M059J (cell line): ENCODE results near the genes NANOG, NECAP1 and CLEC4D.

DNA sequence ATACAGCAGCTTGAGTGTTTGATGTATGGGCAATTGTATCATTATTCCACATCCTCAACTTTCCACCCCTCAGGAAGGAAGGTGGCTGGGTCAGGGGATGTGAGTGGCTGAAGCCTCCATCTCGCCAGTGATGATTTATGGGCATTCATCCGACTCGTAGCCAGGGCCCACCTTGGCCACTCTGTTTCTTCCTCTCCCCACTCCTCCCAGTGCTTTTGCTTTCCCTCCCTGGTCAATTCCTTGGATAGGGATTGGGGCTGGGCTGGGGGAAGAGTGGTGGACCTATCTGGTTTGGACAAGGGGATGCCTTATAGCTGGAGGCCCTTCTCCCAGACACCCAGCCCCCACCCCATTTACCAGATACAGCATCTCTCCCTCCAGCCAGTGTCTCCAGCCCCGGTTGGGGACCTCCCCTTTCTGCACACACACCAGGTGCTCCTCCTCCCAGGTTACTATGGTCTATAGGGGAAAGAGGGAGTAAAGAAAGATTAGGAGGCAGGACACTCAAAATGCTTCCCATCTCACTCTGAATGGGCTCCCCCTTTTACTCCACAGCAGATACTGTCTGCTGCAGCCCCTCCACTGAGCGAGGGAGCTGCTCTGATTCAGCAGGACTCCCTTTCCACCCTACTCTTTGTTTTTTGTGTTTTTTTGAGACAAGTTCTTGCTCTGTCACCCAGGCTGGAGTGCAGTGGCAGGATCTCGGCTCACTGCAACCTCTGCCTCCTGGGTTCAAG lies 4.2 kb downstream of the RBP5 start:
- RAMPAGE, long total RNA, result no peak

DNA sequence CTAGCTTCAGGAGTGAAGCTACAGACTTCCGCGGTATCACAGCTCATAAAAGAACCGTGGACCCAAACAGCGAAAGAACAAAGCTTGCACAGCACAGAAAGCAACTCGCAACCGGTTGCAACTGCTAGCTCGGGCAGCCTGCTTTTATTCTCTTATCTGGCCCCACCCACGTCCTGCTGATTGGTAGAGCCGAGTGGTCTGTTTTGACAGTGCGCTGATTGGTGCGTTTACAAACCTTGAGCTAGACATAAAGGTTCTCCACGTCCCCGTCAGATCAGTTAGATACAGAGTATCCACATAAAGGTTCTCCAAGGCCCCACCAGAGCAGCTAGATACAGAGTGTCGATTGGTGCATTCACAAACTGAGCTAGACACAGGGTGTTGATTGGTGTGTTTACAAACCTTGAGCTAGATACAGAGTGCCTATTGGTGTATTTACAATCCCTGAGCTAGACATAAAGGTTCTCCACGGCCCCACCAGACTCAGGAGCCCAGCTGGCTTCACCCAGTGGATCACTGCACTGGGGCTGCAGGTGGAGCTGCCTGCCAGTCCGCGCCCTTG lies 4.4 kb upstream of the CLEC4C start:
- RAMPAGE, long total RNA, result no peak

DNA sequence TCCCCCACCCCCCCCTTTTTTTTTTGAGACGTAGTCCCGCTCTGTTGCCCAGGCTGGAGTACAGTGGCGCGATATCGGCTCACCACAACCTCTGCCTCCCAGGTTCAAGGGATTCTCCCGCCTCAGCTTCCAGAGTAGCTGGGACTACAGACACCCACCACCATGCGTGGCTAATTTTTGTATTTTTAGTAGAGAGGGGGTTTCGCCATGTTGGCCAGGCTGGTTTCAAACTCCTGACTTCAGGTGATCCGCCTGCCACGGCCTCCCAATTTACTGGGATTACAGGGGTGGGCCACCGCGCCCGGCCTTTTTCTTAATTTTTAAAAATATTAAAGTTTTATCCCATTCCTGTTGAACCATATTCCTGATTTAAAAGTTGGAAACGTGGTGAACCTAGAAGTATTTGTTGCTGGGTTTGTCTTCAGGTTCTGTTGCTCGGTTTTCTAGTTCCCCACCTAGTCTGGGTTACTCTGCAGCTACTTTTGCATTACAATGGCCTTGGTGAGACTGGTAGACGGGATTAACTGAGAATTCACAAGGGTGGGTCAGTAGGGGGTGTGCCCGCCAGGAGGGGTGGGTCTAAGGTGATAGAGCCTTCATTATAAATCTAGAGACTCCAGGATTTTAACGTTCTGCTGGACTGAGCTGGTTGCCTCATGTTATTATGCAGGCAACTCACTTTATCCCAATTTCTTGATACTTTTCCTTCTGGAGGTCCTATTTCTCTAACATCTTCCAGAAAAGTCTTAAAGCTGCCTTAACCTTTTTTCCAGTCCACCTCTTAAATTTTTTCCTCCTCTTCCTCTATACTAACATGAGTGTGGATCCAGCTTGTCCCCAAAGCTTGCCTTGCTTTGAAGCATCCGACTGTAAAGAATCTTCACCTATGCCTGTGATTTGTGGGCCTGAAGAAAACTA lies at the start of gene NANOG:
NANOG (plus strand) TSS at position 602 of the 918 bp plus-strand sequence.
- RAMPAGE, long total RNA, result no peak

- RAMPAGE, long total RNA, result no peak
Measured at GRCh38 chr12:7921648-7922549, 14.1 kb downstream of the SLC2A3 start.

- RAMPAGE, long total RNA, result no peak
Measured at GRCh38 chr12:7926914-7927322, 9.1 kb downstream of the SLC2A3 start.

DNA sequence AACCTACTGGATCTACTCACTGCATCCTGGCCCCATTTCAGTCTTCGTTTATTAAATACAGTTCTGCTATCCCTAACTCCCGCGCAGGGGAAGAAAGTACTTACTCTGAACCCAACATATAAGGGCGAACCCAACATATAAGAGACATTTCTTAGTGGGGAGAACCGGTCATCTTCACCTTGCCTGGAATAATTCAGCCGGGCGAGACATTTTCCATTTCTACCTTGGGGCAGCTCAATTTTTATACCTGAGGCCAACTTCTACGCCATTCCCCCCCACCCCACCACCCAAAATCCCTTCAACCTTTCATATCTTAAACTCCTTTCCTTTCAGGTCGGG lies 1.6 kb downstream of the SLC2A3 start:
- RAMPAGE, long total RNA, result no peak

DNA sequence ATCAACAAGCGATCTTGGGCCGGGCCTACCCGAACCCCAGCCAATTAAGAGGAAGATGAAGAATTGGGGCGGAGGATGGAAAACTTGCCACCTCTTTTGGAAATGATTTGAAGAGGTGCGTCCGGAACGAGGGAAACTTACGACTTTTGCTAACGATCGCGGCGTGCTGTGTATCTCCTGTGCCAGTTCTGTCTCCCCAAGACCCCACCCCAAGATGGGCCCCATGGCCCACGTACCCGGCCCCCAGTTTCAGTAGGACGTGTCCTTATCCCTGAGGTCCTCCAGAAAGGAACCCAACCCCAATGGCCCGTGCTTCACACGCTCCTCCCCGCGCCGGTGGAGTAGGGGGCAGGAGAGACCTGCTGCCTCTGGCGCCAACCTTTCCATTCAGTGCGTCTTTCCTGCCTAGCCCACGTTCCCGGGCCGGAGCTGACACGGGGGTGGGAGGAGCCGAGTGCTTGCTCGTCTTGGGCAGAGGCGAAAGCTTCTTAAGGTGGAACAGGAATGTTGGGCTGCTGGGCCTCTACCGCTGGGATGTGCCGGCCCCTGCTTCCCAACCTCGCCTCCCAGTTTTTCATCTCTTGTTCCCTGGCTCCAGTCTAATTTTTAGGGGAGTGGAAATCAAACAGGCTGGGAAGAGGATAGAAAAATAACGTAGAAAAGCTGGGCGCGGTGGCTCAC lies 5.6 kb upstream of the FOXJ2 start:
- RAMPAGE, long total RNA, result no peak

- RAMPAGE, long total RNA, result no peak
Measured at GRCh38 chr12:8081778-8082429, at the start of gene NECAP1. NECAP1 (plus strand) TSS chr12:8082274.

DNA sequence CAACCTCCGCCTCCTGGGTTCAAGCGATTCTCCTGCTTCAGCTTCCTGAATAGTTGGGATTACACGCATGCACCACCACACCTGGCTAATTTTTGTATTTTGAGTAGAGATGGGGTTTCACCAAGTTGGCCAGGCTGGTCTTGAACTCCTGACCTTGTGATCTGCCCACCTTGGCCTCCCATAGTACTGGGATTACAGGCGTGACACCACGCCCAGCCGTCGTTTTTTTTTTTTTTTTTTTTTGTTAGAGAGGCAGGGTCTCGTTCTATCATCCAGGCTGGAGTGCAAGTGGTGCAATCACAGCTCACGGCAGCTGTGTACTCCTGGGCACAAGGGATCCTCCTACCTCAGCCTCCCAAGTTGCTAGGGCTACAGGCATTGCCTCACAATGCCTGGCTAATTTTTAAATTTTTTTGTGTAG lies 1.4 kb downstream of the NECAP1 start:
- RAMPAGE, long total RNA, result no peak

- RAMPAGE, long total RNA, result no peak
Measured at GRCh38 chr12:8396475-8397060, 59.2 kb upstream of the CLEC6A start.

GRCh38 chr12:8513397-8513643 lies at the start of gene CLEC4D:
CLEC4D (plus strand) TSS chr12:8513503.
- RAMPAGE, long total RNA, result no peak

DNA sequence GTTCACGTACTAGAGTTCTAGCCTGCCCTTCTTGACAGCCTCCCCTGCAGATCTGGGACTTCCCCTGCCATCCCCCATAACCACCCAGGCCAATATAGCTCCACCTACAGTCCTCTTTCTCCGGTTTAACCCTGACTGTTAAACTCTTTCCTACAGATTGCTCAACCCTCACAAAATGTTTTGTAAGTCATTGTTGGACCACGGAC lies 21.5 kb downstream of the AICDA start:
- RAMPAGE, long total RNA, result no peak

GRCh38 chr12:8699606-8700066 lies 1.8 kb downstream of the RIMKLB start:
- RAMPAGE, long total RNA, result no peak

GRCh38 chr12:8890486-8890880 lies 23.8 kb upstream of the PHC1 start:
- RAMPAGE, long total RNA, result no peak

DNA sequence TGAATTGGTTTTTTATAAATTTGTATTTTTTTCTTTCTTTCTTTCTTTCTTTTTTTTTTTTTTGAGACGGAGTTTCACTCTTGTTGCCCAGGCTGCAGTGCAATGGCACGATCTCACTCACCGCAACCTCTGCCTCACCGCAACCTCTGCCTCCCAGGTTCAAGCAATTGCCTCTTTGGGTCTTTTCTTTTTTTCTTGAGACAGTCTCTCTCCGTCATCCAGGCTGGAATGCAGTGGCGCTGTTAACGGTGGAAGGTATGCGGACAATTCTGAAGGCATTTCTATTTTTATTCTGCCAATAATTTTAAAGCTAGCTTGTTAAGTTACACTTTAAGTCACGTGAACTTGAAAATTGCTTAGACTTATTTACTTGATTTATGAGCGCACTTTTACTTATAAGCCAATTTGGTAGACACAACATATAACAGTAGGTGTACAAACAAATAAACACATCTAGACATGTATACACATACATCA lies 8.7 kb upstream of the PHC1 start:
- RAMPAGE, long total RNA, result no peak

DNA sequence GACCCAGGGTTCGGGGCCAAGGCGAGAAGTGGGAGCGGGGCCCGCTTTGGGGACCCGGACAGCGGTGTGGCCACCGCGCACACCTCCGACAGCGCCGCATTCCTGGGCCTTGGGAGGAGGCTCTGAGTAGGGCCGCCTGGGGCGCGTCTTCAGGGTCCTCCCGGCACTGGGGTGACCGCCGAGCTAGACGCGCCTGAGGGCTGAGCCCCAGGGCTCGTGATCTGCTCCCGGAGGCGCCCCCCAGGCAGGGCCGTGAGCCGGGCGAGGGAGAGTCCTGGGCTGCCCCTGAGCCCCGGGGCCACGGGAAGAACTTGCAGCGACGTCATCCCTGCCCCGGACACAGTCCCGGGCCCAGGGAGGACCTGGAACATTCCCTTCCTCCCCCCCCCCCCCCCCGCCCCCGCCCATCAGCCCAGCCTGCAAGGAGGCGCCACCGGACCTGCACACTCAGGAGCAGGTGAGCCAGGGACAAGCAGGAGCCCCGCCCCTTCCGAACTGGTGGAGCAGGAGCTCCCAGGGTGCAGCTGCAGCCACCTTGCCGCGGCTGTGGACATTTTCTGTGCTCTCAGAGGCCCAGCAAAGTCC lies 50.9 kb downstream of the A2M start:
- RAMPAGE, long total RNA, result no peak

DNA sequence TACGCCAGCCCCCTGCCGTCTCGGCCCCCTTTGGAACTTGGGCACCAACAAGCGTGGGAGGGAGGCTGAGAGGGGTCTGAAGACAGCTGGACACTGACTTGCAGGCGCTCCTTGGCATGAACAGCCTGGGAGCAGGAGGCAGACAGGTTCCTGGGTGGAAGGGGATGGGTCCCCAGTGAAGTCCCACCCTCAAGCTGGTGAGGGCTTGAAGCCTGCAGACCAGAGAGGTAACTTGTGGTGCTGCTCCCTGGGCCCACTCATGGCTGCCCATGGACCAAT lies 50.3 kb downstream of the A2M start:
- RAMPAGE, long total RNA, result no peak

DNA sequence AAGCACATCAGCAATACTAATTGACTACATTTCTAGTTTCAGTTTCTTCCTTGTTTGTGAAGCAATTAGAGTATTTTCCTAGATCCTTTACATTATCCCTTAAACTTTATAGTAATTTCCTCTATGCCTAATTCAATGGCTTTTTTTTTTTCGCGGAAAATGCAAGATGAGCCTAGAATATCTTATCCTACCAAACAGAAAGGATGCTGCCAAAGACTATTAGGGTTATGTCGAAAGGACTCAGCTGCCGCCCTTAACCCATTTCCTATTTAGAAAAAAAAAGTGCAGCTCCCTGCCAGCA lies 7.9 kb upstream of the A2M start:
- RAMPAGE, long total RNA, result no peak

GRCh38 chr12:9126913-9127915 lies 11.5 kb upstream of the A2M start:
- RAMPAGE, long total RNA, result no peak

- RAMPAGE, long total RNA, result no peak
Measured at GRCh38 chr12:9283478-9284176, 75.4 kb upstream of the PZP start.